ENCODE results near the genes ANKRD20A1 and PGM5.

GRCh38 chr9:38949621-38950177, 229.8 kb upstream of the FAM240B start:
- PRO-cap: no peak

DNA sequence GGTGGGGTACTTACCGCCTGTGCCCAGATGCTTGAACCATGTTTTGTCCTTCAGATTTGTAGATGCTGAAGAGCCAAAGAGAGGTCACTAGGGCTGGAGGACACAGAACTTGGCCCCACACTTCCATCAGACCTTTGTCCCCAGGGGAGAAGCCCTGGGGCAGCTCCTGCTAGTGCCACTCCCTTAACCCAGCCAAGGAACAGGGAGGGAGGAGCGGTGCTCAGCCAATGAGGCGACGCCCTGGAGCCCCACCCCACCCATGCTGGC, 631.0 kb downstream of the FOXD4L6 start:
- PRO-cap: no peak

DNA sequence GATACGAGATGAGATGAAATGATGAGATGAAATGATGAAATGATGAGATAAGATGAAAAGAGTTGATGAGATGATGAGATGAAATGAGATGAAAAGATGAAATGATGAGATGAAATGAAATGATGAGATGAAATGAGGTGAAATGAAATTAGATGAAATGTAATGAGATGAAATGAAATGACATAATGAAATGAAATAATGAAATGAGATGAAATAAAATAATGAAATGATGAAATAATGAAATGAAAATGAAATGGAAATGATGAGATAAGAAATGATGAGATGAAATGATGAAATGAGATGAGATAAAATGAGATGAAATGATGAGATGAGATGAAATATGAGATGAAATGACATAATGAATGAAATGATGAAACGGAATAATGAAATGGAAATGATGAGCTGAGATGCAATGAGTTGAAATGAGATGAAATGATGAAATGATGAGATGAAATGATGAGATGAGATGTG, 530.8 kb downstream of the FOXD4L6 start:
- PRO-cap: no peak

DNA sequence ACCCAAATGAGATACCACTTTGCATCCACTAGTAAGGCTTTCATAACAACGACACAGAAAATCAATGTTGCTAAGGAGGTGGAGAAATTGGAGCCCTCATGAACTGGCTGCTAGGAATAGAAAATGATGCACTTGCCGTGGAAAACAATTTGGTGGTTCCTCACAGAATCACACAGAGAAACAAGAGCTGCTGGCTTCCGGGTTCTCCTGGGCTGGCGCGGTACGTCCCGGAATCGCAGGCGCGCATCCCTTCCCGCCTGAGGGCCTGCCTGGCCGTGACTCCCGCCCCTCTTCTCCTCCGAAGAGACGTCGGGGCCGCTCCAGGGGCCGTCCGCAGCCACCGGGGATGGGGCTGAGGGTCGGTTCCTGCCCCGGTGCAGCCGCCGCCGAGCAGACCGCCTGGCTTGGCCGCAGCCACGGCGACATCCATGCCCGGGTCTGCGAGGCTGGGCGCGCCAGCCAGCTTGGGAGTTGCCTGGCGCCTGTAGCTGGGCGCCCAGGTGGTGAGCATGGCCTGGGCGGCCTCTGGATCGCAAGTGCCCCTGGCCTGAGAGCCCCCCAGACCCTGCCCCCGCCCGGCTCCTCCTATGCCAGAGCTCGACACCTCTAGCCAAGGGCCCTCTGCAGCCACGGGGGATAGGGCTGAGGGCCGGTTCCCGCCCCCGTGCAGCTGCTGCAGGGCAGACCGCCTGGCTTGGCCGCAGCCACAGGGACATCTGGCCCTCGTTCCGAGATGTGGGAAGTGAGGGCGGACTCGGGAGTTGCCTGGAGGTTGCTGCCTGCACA, 83.9 kb upstream of the ZNG1F start:
- PRO-cap: no peak

DNA sequence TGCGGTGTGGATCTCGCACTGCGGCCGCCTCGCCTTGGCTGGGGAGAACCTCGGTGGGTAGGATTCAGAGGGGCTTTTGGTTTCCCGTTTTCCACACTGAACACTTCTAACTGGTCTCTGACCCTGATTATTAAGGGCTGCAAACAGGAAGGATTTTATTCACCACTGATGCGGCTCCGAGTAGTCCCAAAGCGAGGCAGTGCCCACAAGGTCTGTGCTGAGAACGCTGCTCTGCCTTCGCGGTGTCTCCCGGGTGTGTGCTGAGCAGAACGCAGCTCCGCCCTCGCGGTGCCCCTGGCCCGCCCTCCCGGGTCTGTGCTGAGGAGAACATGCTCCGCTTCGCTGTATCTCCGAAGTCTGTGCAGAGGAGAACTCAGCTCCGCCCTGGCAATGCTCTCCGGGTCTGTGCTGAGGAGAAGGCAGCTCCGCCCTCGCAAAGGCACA, 167.4 kb upstream of the ZNG1F start:
- PRO-cap: unidirectional peak, minus-strand start at position 320 of the sequence

DNA sequence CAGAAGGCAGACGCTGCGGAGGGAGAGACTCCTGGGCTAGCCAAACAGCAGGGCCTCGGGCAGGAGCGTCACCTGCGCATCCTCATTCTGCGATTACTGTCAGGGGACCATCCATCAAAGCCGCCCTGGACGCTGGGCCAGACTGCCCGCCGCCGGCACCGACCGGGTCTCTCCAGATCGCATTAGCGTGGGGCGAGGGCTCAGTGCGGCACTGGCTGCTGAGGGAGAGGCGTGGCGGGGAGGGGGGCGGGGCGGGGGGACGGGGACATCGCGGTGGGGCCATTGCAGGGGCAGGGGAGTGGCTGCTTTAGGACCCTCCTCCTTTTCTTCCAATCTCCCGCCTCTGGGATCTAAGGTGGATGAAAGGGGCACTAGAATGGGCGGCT, 465.7 kb downstream of the CNTNAP3B start:
- PRO-cap: no peak

GRCh38 chr9:62801608-62802362, 1611.9 kb downstream of the SPATA31A7 start:
- PRO-cap: unidirectional peak, plus-strand start at chr9:62802041

- PRO-cap: no peak
Observed at GRCh38 chr9:62949100-62949554, 1759.3 kb downstream of the SPATA31A7 start.

DNA sequence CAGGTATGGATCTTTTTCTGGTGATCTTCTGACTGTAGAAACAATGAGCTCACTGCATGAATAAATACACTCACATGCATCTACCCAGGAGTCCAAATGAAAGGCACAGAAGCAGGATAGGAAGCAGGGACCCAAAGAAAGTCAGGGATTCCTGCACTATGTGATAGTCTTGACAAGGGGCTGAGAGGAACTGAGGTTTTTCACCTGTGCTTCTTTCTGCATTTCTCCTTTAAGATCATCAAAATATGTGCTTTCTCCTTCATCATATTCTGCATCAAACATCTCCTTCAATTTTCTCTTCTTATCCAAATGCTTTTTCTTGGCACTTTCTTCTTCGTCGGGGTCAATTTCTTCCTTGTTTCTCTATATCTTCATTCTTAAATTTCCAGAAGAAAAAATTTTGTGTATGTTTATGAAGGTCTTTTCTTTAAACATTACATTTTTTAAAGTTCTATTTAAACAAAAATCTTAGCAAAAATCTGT, 1906.0 kb downstream of the FOXD4L5 start:
- PRO-cap: no peak

- PRO-cap: no peak
Observed at GRCh38 chr9:64870136-64870291, 415.0 kb downstream of the FOXD4L5 start.

DNA sequence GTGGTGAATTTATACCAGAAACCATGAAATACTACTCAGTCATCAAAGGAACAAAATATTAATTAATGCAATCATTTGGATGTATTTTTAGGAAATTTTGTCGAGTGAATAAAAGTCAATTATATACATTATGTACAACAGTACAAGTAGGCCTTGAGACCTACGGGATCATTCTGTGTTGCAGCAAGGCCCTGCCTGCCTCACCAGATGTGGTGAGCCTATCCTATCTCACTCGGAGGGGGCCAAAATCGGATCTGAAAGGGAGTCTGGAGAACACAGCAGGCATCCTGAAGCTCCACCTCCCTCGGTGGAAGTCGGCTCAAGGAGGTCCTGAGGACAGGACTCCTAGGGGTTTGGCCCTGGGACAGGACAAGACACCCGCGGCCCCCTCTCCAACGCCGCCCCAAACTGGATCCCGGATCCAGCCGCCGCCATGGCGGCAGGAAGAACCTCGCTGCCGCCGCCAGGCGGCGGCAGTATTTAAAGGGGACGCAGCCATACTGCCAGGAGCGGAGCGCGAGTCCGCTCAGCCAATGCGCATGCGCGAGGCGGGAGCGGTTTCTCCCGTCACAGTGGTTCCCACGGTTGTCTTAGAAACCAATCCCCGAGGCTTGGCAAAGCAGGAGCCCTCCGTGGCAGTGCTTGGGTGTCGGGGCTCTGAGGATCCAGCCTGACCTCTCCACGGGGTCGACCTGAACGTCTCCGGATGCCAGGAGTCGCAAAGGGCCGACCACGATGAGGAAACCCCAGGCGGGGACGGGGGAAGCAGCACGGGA, 97.8 kb upstream of the FOXD4L5 start:
- PRO-cap: no peak

DNA sequence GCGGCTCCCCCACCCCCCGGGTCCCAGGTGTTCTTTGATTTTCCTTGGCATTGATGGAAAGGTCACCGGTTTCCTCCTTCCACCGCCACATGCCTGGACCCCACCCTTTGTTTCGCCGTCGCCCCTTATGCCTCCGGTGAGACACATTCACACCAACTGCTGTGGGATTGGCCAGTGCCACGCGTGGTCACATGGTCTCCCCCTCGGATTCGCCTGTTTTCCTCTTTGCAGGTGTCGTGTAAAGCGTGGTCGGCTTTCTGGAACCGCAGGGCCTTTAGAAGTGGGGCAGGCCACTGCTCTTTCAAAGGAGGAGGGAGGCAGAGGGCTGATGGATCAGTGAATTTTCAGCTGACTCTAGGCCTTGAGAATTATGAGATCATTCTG, 101.2 kb upstream of the FOXD4L5 start:
- PRO-cap: no peak

DNA sequence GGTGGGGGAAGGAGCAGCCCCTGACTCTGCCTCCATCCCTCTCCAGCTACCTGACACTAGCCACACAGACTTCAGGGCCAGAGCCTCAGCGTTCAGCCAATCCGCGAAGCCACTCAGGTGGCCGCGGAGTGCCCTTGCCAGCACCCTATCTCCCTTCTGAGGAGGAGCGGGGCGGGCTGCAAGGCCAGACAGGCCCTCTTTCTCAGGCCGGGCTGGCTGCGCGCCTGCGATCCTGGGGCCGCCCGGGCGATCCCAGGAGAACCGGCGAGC, at the start of gene ANKRD20A1:
ANKRD20A1 (plus strand) TSS at position 196 of the 270 bp plus-strand sequence.
- PRO-cap: no peak

GRCh38 chr9:68355940-68356480, 401 bp upstream of the PGM5 start:
- PRO-cap: no peak

DNA sequence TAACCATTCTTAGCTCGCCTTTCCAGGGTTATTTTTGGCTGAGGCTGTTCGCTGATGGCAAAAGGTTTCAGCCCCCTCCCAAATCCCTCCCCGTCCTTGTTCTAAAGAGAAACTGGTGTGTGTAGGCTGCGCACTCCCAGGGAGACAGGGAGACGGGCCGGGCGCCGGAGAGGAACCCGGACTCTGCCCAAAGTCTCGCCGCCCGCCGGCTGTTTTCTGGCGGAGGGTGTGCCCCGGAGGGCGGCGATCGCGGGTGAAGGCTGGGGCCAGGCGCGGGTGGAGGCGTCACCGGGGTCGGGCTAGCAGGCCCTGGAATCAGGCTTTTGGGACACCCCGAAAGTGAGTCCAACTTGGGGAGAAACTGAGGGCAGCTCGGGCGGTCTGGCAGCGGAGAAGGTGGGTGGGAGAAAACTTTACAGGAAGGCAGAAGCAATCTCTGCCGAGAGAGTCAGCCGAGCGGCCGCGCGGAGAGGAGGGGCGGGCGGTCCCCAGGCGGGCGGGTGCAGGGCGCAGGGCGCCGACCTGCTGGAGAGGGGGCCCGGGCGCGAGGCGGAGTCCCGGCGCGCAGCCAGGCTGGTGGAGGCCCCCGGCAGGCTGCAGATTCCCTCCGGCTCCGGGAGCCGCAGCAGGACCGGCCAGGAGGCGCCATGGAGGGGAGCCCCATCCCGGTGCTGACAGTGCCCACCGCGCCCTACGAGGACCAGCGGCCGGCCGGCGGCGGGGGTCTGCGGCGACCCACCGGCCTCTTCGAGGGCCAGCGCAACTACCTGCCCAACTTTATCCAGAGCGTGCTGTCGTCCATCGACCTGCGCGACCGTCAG, at the start of gene PGM5:
PGM5 (plus strand) TSS at position 131 of the 821 bp plus-strand sequence.
- PRO-cap: unidirectional peak, plus-strand start at position 133 of the sequence

DNA sequence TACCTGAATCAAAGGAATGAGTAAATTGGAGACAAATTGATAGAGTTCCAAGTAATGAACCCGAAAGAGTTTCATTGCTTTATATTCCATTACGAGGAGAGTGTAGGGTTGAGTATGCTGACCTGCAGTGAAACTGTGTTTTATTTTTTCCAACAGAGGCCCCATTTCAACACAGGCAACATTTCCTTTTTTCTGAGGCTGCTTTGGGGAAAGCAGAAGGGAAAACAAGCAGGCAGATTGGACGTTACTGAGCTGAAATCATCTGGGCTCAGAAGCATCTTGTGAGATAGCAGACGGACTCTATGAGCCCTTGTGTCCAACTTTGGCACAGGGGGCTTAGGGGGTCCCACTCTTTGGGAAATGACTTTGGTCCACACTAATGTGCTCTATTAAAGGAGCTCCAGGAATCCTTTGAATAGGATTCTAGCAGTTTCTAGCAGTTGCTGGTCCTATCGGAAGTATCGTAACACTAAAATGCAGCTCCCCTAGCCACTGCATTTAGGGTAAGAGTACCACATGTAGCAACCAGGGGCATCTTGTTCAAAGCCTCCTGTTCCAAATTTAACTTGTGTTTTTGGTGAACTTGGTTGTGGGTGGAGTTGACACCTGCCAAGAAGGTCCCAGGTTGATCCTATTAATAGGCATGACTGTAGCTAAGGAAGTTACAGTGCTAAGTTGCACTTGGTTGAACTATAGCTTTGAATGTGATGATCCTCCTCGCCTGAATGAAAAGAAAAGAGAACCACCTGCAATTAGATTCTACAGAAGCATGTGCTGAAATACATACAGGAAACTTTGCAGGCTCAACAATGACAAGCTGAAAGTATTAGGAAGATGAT, 64.8 kb upstream of the PIP5K1B start:
- PRO-cap: no peak

GRCh38 chr9:69085899-69086464, 50.4 kb downstream of the FXN start:
- PRO-cap: no peak

GRCh38 chr9:69099298-69100172, 64.0 kb downstream of the FXN start:
- PRO-cap: bidirectional peak, plus-strand start at chr9:69099509, minus-strand start at chr9:69099421

DNA sequence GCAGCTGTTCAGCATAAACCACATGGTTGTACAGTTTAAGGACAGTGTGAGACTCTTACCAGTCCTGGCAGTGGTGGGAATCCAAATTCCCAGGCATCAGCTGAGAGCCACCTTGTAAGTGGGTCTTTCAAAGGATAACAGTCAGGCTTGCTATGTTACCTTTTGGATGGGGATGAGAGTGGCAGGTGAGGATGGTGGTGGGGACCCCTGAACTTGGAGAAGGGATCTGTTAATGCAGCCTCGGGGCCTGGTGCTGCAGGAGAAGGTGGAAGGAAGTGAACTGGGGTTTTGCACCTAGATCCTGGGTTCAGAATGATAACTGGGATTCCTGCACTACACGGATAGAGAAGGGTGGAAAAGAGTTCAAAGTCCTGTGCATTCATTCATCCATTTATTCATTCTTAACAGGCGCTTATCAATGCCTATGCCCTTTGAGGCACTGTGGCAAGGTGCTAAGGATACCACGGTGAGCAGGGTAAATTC, 41.8 kb upstream of the TJP2 start:
- PRO-cap: no peak

GRCh38 chr9:69198484-69198832, 24.4 kb downstream of the TJP2 start:
- PRO-cap: no peak